Melanocyte of skin (primary cell): Measurements from ENCODE around the gene OSMR.

- CAGE, long polyA plus RNA, 2 experiments = no peak in any of the 2 experiments
Observed at GRCh38 chr5:35198559-35199490, 31.5 kb downstream of the PRLR start.

DNA sequence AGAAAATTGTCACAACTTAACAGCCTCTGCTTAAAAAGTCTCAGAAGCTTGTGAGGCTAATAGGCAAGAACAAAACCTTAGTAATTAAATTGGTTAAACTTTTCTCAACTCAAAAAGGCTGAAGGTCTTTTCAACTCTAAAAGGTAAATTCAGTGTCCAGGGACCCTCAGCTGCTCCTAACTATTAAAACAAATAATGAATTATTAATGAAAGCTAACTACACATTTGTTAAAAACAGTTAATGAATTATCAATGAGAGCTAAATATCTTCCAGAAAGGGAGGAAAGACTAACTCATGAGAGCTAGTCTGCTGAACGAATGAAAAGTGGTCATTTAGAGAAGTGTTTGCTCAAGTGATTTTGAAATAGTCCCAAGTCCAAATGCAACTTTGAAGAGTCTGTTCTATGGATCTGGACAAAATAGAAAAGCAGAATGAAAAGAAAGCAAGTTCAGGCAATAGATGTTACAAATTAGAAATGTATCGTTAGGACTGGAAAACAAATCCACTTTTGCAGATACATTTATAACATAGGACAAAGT is 133.9 kb upstream of the SPEF2 start:
- CAGE, long polyA plus RNA, 2 experiments = no peak in any of the 2 experiments

GRCh38 chr5:35904845-35905230 is 33.6 kb downstream of the CAPSL start:
- CAGE, long polyA plus RNA, 2 experiments = no peak in any of the 2 experiments

- CAGE, long polyA plus RNA, 2 experiments = no peak in any of the 2 experiments
Observed at GRCh38 chr5:36160662-36160882, 8.7 kb downstream of the SKP2 start.

DNA sequence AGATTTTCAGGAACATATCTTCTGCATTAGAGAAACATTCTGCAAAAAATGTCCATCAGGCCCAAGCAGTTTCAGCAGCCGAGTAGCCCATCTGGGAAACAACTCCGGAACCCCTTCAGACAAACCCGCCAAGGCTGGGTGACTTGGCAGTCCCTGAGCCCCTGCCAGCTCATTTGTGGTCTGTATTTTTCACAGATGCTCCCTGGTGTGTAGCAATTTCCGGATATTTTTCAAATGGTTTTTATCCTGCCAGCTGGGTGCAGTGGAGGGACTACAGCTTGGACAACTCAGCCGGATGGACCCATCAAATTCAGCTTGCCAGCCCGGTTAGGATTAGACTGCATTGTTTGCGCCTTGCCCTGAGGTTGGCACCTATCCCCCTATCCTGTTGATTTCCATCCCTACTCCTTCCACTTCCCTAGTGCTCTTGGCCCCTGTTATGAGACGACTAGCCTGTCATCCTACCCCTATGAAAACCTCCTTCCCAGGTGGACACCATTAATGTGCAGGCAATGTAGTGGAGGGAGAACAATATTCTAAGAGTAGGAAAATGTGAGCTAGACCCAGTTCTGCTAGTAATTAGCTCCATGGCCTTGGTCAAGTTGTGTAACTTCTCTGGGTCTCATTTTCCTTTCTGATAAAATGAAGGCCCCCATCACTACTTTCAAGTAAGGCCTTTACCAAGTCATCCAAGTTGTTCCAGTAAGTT is 102.4 kb upstream of the RANBP3L start:
- CAGE, long polyA plus RNA, 2 experiments = no peak in any of the 2 experiments

DNA sequence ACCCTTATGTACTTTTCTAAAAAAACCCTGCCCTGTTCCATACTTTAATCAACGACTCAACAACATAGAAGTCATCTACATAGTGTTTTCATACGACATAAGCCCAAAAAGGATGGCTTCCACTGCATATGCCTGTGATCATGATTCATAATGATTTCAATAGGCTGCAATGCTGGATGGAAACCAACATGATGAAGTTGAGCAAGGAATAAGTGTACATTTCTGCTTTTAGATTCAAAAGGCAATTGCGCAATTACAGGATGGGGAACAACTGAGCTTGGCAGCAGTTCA is 51.0 kb downstream of the SLC1A3 start:
- CAGE, long polyA plus RNA, 2 experiments = no peak in any of the 2 experiments

DNA sequence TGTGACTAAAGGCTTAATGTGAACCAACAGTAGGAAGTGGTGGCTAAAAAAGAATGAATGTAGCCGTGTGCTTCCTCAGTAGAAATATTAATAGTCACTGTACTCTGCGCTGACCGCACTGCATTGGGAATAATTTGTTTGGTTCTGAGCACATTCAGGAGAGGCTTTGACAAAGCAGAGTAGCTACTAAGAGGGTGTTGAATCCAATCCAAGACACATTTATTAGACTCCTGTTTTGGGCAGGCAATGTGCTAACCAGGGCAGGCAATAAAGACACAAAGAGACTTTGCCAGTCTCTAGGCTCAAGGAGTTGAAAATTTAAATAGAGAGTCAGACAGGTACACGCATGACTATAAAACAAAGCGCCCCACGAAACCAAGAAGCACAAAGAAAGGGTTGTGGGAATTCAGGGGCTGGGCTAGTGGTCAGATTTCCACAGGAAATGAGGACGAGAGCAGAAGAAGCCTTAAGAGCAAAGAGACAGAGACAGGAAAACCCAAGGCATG is 51.4 kb downstream of the SLC1A3 start:
- CAGE, long polyA plus RNA, 2 experiments = no peak in any of the 2 experiments

GRCh38 chr5:36755240-36755637 is 121.3 kb upstream of the NIPBL start:
- CAGE, long polyA plus RNA, 2 experiments = no peak in any of the 2 experiments

DNA sequence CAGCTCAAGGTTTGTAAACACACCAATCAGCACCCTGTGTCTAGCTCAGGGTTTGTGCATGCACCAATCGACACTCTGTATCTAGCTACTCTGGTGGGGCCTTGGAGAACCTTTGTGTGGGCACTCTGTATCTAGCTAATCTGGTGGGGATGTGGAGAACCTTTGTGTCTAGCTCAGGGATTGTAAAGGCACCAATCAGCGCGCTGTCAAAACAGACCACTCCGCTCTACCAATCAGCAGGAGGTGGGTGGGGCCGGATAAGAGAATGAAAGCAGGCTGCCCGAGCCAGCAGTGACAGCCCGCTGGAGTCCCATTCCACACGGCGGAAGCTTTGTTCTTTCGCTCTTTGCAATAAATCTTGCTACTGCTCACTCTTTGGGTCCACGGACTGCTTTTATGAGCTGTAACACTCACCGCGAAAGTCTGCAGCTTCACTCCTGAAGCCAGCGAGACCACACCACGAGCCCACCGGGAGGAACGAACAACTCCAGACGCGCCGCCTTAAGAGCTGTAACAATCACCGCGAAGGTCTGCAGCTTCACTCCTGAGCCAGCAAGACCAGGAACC is 93.4 kb upstream of the NIPBL start:
- CAGE, long polyA plus RNA, 2 experiments = no peak in any of the 2 experiments

DNA sequence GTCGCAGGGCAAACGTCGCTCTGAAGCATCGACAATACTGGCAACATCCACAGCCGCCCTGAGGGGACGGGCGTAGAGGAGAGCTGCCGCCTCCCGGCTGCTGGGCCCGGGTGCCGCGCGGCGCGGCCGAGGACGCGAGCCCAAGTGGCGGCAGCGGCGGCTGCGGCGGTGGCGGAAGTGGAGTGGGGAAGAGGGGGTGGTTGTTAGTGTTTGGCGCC is 149 bp upstream of the NIPBL start:
- CAGE, long polyA plus RNA, 2 experiments = no peak in any of the 2 experiments

GRCh38 chr5:36965133-36965829 is 88.7 kb downstream of the NIPBL start:
- CAGE, long polyA plus RNA, 2 experiments = no peak in any of the 2 experiments

DNA sequence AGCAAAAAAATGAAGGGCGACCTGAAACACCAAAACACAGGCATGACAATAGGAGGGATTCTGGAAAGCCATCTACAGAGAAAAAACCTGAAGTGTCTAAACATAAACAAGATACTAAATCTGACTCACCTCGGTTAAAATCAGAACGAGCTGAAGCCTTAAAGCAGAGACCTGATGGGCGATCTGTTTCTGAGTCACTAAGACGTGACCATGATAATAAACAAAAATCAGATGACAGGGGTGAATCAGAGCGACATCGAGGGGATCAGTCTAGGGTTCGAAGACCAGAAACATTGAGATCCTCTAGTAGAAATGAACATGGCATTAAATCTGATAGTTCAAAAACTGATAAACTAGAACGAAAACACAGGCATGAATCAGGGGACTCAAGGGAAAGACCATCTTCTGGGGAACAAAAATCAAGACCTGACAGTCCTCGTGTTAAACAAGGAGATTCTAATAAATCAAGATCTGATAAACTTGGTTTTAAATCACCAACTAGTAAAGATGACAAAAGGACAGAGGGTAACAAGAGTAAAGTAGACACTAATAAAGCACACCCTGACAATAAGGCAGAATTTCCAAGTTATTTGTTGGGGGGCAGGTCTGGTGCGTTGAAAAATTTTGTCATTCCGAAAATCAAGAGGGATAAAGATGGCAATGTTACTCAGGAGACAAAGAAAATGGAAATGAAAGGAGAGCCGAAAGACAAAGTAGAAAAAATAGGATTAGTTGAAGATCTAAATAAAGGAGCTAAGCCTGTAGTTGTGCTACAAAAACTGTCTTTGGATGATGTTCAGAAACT is 109.1 kb downstream of the NIPBL start:
- CAGE, long polyA plus RNA, 2 experiments = no peak in any of the 2 experiments

DNA sequence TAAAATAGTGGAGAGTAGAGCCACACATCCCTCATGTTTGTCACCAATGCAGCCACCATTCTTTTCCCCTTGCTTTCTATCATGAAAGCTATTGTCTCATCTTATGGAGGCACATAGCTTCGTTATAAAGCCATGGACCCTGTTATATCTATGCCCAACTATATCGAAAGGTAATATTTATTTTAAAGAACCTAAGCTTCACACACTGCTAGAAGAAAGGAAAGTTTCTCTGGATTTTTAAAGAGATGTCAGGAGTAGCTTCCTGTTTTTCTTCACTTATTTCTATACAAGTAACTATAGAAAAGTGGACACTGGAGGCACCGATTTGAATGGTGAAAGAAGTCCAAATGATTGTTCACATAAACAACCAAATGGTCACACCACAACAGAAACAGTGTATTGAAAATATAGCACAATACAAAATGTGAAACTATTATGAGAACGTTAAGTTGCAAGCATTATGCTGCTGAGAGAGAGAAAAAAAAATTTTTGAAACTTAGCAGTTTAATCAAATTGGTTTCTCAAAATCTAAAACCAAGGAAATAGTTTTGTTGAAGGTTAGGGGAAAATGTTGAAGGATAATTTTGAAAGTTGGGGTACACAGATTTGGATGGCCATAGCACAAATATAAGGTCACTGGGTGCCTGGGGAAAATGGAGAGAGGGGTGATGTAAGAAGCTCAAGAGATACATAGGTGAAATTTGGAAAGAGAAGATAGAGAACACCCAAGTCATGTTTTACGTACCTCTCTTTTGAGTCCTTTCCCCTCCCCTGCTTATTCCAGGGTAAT is 121.0 kb downstream of the NIPBL start:
- CAGE, long polyA plus RNA, 2 experiments = no peak in any of the 2 experiments

DNA sequence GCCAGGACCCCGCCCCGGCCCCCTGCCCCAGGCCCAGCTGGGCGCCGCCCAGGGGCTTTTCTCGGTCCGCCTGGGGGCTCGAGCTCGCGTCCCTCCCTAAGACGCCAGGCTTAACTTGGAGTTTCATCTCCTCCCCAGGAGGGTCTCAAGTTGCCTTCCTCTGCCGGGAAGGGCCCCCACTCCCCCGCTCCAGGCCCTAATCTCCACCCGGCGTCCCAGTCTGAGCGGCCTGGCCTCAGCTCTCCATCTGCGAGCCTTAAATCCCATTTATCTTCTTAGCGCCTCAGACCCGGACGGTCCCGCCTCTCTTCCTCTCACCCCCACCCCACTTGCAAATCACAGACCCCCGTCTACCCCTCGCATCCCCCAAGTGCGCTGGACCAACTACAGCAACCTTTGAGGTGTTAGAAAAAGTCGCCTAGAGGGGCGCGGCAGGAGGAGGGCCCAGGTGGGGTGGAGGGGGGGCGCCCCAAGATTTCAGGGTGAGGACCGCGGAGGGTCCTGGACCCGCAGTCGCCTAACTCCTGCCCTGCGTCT is 550 bp upstream of the EGFLAM start:
- CAGE, long polyA plus RNA, 2 experiments = no peak in any of the 2 experiments

GRCh38 chr5:38537051-38537835 is 19.2 kb downstream of the LIFR start:
- CAGE, long polyA plus RNA, 2 experiments = no peak in any of the 2 experiments

DNA sequence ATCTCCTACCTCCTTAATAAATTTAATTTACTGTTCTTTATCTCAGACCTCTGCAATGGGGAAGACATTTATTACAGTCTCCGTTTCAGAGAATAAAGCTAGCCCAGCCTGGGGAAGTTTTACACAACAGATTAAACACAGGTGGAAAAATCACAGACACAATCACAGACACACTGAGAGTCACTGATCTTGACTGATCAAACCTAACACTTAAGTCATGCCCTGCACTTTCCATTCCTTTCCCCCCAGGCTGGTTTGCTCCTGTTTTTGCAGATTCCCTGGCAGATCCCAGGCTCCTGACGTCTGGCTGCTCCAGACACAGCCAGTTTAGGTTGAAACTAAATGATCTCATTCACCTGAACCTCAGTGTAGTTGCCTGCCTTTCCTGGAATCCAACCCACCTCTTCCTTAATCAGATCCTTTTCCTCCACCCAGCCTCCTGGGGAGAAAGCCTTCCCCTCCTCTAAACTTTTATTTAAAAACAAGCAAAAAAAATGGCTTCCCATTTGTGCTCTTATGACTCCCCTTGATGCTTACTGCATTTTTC is 29.6 kb upstream of the OSMR start:
- CAGE, long polyA plus RNA, 2 experiments = no peak in any of the 2 experiments

DNA sequence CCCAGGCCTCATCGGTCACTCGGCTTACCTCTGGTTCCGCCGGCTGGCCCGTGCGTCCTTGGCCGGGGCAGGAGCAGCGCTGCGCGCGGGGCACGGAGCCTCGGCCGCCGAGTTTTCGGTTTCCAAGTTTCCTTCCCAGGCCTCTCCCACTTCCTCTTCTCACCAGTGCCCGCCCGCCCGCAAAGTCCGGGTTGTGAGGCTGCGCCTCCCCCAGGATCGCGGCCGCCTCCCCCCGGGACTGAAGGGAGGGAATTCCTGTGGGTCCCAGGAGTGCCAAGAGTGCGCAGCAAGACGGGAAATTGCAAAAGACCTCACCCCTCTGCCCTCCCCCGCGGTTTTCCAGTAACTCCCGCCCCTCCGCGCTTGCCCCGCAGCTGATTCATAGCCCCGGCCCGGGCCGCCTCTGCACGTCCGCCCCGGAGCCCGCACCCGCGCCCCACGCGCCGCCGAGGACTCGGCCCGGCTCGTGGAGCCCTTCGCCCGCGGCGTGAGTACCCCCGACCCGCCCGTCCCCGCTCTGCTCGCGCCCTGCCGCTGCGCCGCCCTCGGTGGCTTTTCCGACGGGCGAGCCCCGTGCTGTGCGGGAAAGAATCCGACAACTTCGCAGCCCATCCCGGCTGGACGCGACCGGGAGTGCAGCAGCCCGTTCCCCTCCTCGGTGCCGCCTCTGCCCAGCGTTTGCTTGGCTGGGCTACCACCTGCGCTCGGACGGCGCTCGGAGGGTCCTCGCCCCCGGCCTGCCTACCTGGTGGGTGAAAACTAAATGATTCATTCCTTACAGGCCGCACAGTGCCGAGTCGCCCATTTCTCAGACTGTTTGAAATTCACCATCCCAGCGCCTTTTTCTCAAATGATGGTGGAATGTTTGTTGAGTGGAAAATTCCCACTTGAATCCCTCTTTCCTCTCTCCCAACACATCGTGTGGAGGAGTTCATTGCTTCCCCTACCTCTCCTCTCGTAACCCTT is at the start of gene OSMR:
OSMR (plus strand) TSS at position 373 of the 966 bp plus-strand sequence.
- CAGE, long polyA plus RNA, 2 experiments = no peak in any of the 2 experiments

GRCh38 chr5:38883590-38884330 is 37.9 kb downstream of the OSMR start:
- CAGE, long polyA plus RNA, 2 experiments = no peak in any of the 2 experiments

- CAGE, long polyA plus RNA, 2 experiments = no peak in any of the 2 experiments
Observed at GRCh38 chr5:39177607-39178130, 41.7 kb downstream of the FYB1 start.

DNA sequence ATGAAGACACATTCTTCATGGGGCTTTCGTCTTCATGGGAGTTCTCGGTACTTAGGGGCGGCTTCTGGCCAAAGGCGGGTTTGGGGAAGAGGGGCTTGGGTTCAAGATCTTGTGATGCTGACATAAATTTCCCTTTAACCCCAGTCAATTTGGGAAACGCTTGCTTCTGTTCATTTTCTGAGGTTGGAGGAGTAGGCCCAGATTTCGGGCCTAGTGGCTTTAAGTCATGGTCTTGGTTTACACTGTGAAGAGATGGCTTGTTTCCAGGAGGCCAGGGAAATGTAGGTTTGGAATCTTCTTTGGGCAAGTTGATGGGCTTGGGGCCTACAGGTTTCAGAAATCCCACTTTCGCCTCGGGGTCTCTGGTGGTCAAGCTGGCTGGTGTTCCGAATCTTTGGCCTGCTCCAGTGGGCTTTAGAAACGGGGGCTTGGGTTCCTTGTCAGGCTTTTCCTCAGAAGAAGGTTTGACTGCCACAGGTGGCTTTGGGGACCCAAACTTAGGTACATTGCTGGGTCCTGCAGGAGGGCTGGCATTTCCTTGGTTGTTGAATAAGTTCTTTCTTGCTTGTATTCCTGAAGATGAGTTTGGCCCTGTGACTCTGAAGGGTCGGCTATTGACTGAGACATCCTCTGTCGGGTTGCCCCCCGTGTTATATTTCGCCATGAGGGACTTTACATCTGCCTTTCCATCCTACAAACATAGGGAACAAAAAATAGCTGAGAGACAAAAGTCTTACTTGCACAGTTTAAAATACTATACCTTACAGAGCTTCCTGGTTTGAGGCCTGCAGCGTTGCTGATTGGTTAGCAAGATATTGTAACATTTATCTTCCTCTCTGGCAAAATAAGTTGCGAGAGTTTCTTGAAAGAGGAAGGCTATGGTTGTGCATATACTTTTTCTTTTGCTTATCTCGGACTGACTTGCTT is 16.8 kb downstream of the FYB1 start:
- CAGE, long polyA plus RNA, 2 experiments = no peak in any of the 2 experiments